Jurkat, Clone E6-1 (cell line): ENCODE measurements around the gene PITPNM2.

DNA sequence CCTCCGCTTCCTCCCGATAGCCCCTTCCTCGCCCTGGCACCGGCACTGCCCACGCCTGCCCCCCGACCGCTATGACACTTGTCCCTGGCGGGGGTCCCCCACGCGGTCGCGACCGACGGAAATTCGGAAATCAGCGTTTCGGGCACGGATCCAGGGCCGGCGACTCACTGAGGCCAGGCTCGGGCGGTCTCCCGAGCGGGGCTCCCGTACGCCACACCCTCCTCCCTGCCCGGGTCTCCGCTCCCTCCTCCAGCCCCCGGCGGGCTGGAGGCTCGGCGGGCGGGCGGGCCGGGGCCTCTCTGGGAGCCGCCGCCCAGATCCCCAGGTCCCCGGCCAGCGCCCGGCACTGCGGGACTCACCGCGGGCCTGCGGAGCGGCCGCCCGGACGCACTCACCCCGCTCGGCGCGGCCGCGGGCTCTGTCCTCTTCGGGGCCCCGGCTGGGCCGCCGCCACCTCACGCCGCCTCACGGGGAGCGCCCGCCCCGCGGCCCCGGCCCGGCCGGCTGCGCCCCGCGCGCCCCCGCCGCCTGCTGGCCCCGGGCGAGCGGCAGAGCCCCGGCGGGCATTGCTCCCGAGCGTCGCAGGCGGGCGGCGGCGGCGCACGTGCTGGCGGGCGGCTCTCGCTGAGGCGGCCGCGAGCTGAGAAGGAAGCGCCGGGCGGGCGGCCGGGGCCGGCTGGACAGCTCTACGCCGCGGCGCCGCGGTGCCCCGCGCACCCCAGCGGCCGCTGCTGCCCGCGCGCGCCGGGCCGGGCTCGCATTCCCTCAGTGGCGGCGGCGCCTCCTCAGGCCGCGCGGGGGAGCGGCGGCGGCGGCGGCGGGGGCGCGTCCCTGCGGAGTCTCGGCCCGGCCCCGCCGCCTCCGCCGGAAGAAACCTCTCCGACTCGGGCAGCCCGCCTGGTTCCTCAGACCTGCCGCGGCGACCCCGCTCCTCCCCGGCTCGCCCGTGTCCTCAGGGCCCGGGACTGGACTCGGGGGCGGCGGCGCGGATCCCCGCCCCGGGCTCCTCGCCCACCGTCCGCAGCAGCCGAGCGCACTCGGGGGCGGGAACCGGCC lies at the start of gene PITPNM2:
PITPNM2 (minus strand) TSS at position 733 of the 1,056 bp plus-strand sequence.
- RRBS = 2% methylated on average over 96 of the region's 164 CpGs

DNA sequence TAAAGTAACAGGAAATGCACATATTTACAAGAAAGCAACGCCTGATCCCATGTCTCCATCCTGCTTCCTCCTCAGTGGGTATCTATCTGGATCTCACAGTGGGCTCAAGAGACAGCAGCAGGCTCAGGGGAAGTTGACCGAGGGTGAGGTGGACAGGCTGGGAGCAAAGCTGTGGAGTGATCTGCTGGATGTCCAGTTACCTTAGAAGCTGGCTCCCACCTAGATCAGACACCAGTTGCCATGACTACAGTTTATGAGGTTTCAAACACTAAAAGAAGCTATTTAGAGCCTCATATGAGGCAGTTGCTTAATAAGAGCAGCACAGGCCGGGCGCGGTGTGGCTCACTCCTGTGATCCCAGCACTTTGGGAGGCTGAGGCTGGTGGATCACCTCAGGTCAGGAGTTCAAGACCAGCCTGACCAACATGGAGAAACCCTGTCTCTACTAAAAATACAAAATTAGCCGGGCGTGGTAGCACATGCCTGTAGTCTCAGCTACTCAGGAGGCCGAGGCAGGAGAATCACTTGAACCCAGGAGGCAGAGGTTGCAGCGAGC lies 10.7 kb downstream of the MTRFR start:
- RRBS = no CpG with 5 or more reads among the region's 9 CpGs

GRCh38 chr12:123291896-123292517 lies 20.4 kb upstream of the CDK2AP1 start:
- RRBS = no CpG with 5 or more reads among the region's 11 CpGs

- RRBS = no CpG with 5 or more reads among the region's 20 CpGs
Observed at GRCh38 chr12:123408196-123409412, 24.7 kb downstream of the KMT5A start.

DNA sequence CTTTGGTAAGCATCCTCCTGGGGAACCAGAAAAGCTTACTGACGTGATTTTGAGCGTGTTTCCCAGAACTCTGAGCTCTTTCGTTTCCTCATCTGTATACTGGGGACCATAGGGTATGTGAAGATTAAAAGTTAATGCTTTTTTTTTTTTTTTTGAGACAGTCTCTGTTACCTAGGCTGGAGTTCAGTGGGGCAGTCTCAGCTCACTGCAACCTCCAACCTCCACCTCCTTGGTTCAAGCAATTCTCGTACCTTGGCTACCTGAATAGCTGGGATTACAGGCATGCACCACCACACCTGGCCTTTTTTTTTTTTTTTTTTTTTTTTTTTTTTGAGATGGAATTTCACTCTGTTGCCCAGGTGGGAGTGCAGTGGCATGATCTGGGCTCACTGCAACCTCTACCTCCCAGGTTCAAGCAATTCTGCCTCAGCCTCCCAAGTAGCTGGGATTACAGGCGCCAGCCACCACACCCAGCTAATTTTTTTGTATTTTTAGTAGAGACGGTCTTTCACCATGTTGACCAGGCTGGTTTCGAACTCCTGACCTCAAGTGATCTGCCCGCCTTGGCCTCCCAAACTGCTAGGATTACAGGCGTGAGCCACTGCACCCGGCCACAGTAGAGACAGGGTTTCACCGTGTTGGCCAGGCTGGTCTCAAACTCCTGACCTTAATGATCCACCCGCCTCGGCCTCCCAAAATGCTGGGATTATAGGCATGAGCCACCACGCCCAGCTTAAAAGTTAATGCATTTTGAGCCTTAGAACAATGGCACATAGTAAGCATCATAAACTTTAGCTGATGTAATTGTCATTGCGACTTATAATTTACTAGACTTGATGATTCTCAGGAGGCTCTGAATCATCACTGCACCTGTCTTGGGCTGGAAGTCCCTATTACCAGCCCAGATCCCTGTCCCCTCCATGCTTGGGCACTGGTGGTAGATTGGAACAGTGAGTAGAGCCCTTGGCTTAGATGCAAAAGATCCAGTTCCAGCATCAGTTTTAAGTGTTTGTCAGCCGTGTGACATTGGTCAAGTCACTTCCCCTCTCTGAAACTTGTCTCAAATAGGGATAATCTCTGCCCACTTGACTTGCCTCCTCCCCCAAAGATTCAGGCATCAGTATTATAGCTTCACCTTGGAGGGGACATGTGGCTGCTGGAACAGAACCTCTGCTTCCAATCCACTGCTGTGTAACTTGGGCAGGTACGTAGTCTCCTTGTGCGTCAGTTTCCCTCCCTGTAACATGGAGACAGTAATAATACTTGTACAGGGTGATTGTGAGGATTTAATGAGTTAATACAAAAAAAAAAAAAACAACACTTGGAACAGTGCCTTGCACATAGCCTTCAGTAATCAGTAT lies 26.0 kb downstream of the KMT5A start:
- RRBS = no CpG with 5 or more reads among the region's 18 CpGs

DNA sequence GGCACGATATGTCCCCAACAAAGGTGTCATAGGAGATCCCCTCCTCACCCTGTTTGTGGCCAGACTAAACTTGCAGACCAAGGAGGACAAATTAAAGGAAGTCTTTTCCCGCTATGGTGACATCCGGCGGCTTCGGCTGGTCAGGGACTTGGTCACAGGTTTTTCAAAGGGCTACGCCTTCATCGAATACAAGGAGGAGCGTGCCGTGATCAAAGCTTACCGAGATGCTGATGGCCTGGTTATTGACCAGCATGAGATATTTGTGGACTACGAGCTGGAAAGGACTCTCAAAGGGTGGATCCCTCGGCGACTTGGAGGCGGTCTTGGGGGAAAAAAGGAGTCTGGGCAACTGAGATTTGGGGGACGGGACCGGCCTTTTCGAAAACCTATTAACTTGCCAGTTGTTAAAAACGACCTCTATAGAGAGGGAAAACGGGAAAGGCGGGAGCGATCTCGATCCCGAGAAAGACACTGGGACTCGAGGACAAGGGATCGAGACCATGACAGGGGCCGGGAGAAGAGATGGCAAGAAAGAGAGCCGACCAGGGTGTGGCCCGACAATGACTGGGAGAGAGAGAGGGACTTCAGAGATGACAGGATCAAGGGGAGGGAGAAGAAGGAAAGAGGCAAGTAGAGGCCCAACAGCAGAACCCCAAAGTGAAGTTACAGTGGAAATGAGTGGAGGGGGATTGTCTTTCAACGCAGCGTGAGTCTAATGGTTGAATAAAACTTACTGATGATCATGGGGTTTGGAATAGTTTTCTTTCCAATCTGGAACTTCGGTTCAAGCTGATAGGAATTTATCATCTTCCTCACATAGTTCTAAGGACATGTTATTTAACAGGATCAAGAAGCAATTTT lies 7.9 kb downstream of the SNRNP35 start:
- RRBS = no CpG with 5 or more reads among the region's 31 CpGs

GRCh38 chr12:123479960-123480273 lies 22.0 kb downstream of the SNRNP35 start:
- RRBS = no CpG with 5 or more reads among the region's 7 CpGs

GRCh38 chr12:123498192-123498888 lies 35.2 kb downstream of the RILPL1 start:
- RRBS = no CpG with 5 or more reads among the region's 14 CpGs

GRCh38 chr12:123608430-123609325 lies 6.8 kb downstream of the DDX55 start:
- RRBS = no CpG with 5 or more reads among the region's 10 CpGs

- RRBS = no CpG with 5 or more reads among the region's 5 CpGs
Observed at GRCh38 chr12:123727624-123728347, 15.6 kb downstream of the ATP6V0A2 start.

DNA sequence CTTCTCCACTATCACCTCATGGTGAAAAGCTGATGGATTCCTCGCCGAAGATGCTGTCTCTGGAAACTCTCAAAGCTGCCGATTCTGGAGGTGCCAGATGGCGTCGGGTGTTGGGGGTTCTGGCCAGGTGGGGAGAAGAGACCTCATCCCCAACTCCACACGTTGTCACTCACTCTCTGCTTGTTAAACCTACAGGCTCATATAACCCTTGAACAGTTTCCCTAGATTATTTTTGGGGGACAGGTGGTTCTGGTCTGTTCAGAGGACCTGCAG lies 2.6 kb downstream of the DNAH10 start:
- RRBS = no CpG with 5 or more reads among the region's 6 CpGs

DNA sequence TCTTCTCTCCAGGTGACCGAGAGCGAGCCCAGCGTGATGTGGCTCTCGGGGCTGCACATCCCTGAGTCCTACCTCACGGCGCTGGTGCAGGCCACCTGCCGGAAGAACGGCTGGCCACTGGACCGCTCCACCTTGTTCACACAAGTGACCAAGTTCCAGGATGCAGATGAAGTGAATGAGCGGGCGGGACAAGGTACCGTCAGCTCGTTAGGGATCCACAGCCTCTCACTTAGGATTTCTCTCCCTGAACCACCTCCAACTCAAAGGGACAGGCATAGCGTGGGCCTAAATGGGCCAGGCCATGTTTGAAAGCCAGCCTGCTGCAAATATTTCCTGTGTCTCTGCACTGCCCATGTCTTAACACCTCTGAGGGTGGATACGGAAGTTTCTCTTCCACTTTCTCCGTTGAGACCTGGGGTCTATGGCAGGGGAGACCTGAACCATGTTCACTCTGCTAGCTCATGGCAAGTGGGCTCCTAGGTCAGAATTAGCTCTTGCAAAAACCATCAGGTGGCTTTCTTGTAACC lies 39.2 kb downstream of the CCDC92 start:
- RRBS = no CpG with 5 or more reads among the region's 16 CpGs

- RRBS = under 1% methylated on average over 4 of the region's 4 CpGs
Observed at GRCh38 chr12:123973450-123973523, 272 bp downstream of the ZNF664 start.

DNA sequence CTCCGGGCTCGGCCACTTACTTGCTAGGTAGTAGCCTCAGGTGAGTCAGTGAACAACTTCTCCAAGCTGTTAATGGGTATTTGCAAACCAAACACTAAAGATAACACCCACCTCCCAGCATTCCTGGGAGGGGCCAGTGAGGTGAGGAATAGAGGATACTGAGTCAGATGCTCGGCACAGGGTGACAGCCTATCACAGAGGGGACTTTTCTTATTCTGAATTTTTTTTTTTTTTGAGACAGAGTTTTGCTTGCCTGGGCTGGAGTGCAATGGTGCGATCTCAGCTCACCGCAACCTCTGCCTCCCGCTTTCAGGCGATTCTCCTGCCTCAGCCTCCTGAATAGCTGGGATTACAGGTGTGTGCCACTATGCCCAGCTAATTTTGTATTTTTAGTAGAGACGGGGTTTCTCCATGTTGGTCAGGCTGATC lies 151.0 kb upstream of the RFLNA start:
- RRBS = no CpG with 5 or more reads among the region's 8 CpGs

GRCh38 chr12:124357739-124358788 lies 63.2 kb downstream of the RFLNA start:
- RRBS = no CpG with 5 or more reads among the region's 39 CpGs

- RRBS = 87% methylated on average over 7 of the region's 29 CpGs
Observed at GRCh38 chr12:124360474-124361323, 65.8 kb downstream of the RFLNA start.

- RRBS = no CpG with 5 or more reads among the region's 45 CpGs
Observed at GRCh38 chr12:124369054-124370005, 74.4 kb downstream of the RFLNA start.

GRCh38 chr12:124370006-124370426 lies 75.1 kb downstream of the RFLNA start:
- RRBS = 98% methylated on average over 2 of the region's 14 CpGs

GRCh38 chr12:124385652-124386491 lies 91.0 kb downstream of the RFLNA start:
- RRBS = 91% methylated on average over 6 of the region's 32 CpGs